Ovary (tissue), 7 donors: ENCODE results near the gene GBE1.

- PRO-cap, 7 experiments = peak in 5 of 7 experiments; most common plus-strand start chr3:73621607 (in 5); most common minus-strand start chr3:73621378 (in 1)
- RAMPAGE, long total RNA, 2 experiments = no peak in any of the 2 experiments
Measured at GRCh38 chr3:73621103-73621912, 3.4 kb downstream of the PDZRN3 start.

GRCh38 chr3:73766559-73767445 is 142.1 kb upstream of the PDZRN3 start:
- PRO-cap, 7 experiments = peak in 5 of 7 experiments; most common plus-strand start chr3:73767105 (in 4); most common minus-strand start chr3:73766740 (in 1)
- RAMPAGE, long total RNA, 2 experiments = no peak in any of the 2 experiments

DNA sequence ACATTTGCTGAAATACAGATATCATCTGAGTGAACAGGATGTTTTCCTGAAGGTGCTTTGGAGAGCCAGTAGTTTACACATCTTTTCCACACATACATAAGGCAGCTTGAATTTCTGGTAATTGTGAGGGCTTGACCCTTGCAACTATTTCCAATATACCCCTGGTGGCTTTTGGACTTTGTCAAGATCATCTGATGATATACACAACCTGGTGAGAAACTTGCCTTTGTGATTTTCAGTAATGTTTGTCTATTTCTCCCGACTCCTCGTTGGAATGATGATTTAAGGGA is 188.7 kb upstream of the PDZRN3 start:
- PRO-cap, 7 experiments = no peak in any of the 7 experiments
- RAMPAGE, long total RNA, 2 experiments = start-site peak on the plus strand in 1 of 2 experiments, centred at position 65 of the sequence, 7 reads per replicate

DNA sequence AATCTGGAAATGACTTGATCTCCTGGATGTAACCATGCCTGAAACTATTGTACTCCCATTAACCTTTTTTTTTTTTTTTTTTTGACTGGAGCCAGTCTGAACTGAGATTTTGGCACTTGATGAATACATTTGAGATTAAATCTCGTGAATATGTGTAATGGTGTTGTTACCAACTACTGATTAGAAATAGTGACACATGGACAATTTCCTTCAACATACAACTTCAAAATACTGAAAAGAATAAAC is 494.0 kb downstream of the CNTN3 start:
- PRO-cap, 7 experiments = peak in 2 of 7 experiments; most common plus-strand start position 71 of the sequence (in 1)
- RAMPAGE, long total RNA, 2 experiments = no peak in any of the 2 experiments

DNA sequence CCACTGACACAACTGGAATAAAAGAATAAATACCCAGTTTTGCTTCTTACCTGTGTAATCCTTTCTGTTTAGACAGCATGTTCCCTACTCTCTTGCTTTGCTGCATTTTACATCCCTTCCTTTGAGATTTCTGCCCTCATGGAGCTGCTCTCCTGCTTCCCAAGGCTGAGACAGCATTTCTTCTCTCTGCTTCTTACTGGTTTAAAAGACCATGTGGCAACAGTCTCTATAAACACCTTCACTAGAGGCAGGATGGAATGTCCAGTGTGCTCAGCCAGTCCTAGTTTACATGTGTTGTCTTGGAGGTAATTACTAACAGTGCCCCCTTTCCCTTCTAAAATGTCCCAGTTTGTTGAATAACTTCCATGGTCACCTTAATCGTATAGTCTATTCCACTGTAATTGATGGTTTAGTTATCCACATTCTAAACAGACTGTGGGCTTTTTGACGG is 262.3 kb downstream of the CNTN3 start:
- PRO-cap, 7 experiments = no peak in any of the 7 experiments
- RAMPAGE, long total RNA, 2 experiments = start-site peak on the minus strand in 1 of 2 experiments, centred at position 192 of the sequence, 128 reads per replicate

DNA sequence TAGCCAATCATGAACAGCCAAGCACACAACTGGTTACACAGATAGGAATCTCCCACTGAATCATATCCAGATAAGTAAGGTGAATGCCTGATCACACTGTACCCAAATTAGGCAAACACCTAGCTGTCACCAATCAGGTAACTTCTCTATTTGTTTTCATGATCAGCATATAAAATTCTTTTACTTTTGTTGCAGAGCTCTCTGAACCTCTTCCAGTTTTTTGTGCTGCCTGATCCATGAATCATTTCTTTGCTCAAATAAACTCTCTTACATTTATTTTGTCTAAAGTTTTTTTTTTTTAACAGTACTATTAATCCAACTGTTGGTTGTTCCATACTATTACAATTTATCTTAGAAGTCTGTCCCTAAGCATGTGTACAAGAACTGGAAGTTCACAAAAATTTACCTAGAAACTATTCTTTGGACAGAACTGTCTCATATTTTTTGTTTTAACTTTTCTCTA is 205.2 kb downstream of the CNTN3 start:
- PRO-cap, 7 experiments = no peak in any of the 7 experiments
- RAMPAGE, long total RNA, 2 experiments = no peak in any of the 2 experiments

- PRO-cap, 7 experiments = no peak in any of the 7 experiments
- RAMPAGE, long total RNA, 2 experiments = no peak in any of the 2 experiments
Measured at GRCh38 chr3:75361981-75362472, 302.1 kb upstream of the FRG2C start.

GRCh38 chr3:75434707-75435232 is 229.4 kb upstream of the FRG2C start:
- PRO-cap, 7 experiments = peak in 7 of 7 experiments; most common minus-strand start chr3:75435119 (in 4)
- RAMPAGE, long total RNA, 2 experiments = start-site peak on the minus strand in 1 of 2 experiments, at chr3:75435108-75435137 at its widest, 93 reads per replicate

GRCh38 chr3:77038133-77038877 is 1.6 kb upstream of the ROBO2 start:
- PRO-cap, 7 experiments = peak in 7 of 7 experiments; most common plus-strand start chr3:77038665 (in 7)
- RAMPAGE, long total RNA, 2 experiments = no peak in any of the 2 experiments

- PRO-cap, 7 experiments = no peak in any of the 7 experiments
- RAMPAGE, long total RNA, 2 experiments = no peak in any of the 2 experiments
Measured at GRCh38 chr3:77040309-77040566, 339 bp downstream of the ROBO2 start.

GRCh38 chr3:78096256-78096508 is 1056.3 kb downstream of the ROBO2 start:
- PRO-cap, 7 experiments = no peak in any of the 7 experiments
- RAMPAGE, long total RNA, 2 experiments = no peak in any of the 2 experiments

GRCh38 chr3:78923520-78924749 is 843.9 kb downstream of the ROBO1 start:
- PRO-cap, 7 experiments = no peak in any of the 7 experiments
- RAMPAGE, long total RNA, 2 experiments = no peak in any of the 2 experiments

- PRO-cap, 7 experiments = peak in 7 of 7 experiments; most common plus-strand start chr3:79019556 (in 1); most common minus-strand start chr3:79019428 (in 5)
- RAMPAGE, long total RNA, 2 experiments = start-site peak on the minus strand in 1 of 2 experiments, at chr3:79019434-79019455 at its widest, 32 reads per replicate
Measured at GRCh38 chr3:79019314-79019941, 748.4 kb downstream of the ROBO1 start.

DNA sequence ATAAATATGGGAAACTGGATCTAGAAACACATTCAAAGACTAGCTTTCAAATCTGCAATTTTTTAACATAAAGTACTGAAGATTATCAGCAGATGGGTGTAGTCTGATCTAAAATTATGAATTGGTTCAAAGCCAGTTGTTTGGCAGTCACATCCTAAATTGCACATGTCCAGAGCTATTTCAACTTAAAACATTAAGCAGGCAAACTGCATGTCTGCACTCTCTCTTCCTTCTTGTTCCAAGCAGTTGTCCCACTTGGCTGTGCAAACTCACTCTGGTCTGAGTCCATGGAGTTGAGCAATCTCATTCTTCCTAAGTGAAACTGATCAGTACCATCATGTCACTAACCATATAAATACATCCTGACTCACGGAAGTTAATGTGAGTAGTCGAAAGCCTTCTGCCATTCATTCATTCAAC is 353.0 kb downstream of the ROBO1 start:
- PRO-cap, 7 experiments = no peak in any of the 7 experiments
- RAMPAGE, long total RNA, 2 experiments = no peak in any of the 2 experiments

DNA sequence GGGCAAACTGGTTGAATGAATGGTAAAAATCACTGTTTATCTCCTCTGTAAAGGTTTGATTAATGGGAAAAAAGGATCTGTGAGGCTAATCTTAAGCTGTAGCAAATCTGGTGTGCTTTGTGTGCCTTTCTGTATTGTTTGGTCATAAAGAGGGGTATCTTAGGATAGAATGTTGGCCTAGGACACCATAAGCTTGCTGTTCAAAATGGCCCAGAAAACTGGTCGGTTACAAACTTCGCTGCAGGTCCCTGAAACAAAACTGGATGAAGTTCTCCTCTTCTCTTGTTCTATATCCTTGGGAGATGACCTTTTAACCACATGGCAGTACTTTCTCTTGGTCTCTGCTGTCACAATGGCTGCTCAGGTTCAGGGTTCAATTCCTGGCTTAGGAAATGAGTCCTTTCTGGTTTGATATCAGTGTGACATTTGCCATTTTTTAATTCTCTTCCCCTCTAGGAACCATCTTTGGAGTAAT is 213.7 kb downstream of the GBE1 start:
- PRO-cap, 7 experiments = no peak in any of the 7 experiments
- RAMPAGE, long total RNA, 2 experiments = no peak in any of the 2 experiments

- PRO-cap, 7 experiments = peak in 7 of 7 experiments; most common plus-strand start chr3:81761307 (in 7); most common minus-strand start chr3:81761196 (in 6)
- RAMPAGE, long total RNA, 2 experiments = start-site peak on the minus strand in 2 of 2 experiments, at chr3:81761463-81761746 at its widest, 214 to 329 reads per replicate
Measured at GRCh38 chr3:81760800-81762006, at the start of gene GBE1. TSS of gene GBE1 (minus strand) at chr3:81761645.

- PRO-cap, 7 experiments = no peak in any of the 7 experiments
- RAMPAGE, long total RNA, 2 experiments = no peak in any of the 2 experiments
Measured at GRCh38 chr3:85383367-85383837, 424.6 kb downstream of the CADM2 start.

DNA sequence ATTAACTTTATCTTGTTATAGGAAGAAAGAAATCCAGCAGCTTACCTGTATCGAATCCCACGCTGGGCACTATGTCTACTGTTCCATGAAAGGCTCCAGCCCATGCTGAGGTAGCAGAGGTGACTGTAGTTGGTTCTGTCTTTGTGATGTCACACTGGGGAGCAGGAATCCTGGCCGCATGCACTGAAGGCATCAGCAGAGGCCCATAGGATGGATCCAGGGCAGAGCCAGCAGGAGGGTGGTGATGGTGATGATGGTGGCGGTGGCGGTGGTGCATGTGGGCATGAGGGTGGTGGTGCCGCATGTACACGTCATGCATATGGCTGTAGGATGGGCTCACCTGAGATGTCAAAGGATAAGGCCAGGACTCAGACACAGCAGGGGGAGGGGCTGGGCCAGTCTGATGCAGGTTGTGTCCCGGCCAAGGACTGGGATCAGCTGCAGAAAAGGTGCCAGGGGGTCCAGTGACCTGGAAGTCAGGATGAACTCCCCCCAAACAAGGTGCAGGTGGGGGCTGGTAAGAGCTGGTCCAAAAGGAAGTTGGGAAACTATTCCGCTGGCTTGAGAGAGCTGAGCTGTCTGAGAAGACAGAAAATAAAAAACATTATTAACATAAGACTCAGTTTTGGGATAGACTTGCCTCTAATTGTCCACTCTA is 22.3 kb downstream of the VGLL3 start:
- PRO-cap, 7 experiments = no peak in any of the 7 experiments
- RAMPAGE, long total RNA, 2 experiments = no peak in any of the 2 experiments

DNA sequence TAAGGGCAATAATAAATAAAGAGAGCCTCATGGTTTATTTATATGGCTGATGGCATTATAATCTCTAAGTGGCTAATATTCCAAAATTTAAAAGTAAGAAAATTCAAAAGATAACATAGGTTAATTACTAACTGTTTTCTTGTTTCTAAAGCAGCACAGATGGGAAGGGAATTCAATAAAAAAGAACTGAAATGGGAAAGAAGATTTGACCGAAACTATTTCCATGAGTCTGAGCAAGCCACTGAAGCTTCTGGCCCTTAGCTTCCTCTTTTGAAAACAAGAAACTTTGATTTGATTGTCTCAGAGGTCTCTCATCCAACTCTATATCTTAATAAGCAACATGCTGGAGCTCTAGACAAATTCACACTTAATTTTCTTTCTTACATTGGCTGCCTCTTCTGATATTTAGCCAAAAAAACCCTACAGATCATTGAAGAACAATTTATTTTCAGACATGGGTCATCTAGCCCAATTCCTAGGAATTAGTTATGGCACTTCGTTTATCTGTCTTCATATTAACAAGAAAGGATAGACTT is 6.1 kb downstream of the VGLL3 start:
- PRO-cap, 7 experiments = peak in 1 of 7 experiments; most common minus-strand start position 243 of the sequence (in 1)
- RAMPAGE, long total RNA, 2 experiments = no peak in any of the 2 experiments

- PRO-cap, 7 experiments = peak in 2 of 7 experiments; most common minus-strand start chr3:86992244 (in 1)
- RAMPAGE, long total RNA, 2 experiments = no peak in any of the 2 experiments
Measured at GRCh38 chr3:86992088-86992544, 1.2 kb upstream of the VGLL3 start.